ENCODE data around the genes ADAR, FLAD1 and KRTCAP2.

GRCh38 chr1:154423272-154424116, 18.4 kb downstream of the IL6R start:
- RRBS, result no CpG with 5 or more reads among the region's 6 CpGs

GRCh38 chr1:154492971-154493773, 8.8 kb upstream of the TDRD10 start:
- RRBS, result no CpG with 5 or more reads among the region's 12 CpGs

DNA sequence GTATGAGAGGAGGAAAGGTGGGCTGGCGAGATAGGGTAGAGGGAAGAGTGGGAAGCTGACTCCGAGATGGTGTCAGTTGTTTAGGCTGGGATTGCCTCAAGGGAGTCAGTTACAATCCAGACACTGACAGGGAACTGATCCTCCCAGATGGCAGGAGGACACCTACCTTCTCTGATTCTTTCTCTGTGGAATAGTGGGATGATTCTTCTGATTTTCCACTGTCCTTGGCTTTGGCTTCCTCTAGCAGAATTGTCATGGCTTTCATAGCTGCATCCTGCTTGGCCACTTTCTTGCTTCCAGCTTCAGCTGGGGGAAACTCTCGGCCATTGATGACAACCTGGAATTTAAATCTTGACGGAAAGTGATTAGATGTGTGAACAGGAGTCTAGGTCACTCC, 9.8 kb downstream of the ADAR start:
- RRBS, result no CpG with 5 or more reads among the region's 4 CpGs

DNA sequence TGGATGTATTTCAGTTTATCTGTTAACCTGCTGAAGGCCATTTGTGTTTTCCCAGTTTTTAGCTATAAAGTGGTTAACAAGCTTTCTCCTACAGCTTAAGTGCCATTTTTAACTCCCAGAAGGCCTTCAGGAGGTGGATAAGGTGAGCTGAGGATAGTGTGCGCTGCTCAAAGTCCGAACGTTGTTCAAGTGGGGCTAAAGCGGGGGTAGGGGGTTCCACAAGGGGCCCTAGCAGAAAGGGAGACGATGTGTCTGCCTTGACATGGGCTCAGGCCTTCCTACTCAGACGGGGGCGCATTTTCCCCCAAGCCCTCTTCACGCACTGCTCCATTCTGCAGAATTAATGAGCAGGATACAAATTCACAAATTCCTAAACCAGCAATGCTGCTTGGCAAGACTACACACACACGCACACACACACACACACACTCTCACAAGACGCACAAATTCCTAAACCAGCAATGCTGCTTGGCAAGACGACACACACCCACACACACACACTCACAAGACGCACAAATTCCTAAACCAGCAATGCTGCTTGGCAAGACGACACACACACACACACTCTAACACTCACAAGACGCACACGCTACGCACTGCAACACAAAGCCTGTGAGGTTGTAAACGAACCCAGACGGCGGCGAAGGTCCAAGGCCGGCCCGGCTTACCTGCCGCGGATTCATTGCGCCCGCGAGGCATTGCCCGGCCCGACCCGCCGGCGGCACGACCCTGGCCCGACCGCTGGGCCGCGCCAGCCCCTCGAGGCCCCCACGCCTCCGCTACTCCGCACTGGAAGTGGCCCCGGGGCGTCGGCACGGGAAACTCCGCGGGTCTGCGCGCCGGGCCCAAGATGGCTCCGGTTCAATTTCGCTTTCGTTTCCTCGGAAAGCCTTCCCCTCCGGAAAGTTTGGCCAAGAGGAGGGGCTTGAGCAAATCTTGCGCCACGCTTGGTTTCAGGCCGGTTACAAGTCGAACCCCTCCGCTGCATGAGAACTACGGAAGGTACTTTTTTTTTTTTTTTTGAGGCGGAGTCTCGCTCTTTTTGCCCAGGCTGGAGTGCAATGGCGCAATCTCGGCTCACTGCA, at the start of gene ADAR:
TSS of gene ADAR (minus strand) at position 863 of the 1,085 bp plus-strand sequence.
- RRBS, result 3% methylated on average over 33 of the region's 65 CpGs

- RRBS, result no CpG with 5 or more reads among the region's 11 CpGs
Measured at GRCh38 chr1:154609192-154609925, 1.4 kb upstream of the ADAR start.

DNA sequence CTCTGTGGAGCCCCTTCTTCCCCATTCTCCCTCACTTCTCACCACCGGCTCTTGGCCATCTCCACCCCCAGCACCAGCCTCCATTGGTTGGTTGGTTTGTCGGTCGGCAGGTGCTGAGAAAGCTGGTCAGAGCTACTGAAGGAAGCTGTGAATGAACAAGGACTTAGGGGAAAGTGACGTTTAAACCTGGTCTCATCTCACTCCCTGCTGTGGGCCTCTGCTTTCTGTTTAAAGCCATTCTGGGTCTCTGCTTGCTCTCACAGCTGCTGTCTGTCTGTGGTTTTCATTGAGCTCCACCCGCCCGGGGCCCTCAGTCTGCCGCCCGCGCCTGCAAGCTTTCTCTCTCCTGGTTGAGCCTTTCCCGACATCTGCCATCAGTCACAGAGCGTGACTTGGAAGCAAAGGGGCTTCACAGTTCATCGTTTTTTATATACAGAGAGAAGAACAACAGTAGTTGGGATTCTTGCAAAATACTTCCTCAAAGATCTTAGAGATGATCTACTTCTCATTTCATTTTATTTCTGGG, 122.1 kb downstream of the KCNN3 start:
- RRBS, result 25% methylated on average over 1 of the region's 12 CpGs

DNA sequence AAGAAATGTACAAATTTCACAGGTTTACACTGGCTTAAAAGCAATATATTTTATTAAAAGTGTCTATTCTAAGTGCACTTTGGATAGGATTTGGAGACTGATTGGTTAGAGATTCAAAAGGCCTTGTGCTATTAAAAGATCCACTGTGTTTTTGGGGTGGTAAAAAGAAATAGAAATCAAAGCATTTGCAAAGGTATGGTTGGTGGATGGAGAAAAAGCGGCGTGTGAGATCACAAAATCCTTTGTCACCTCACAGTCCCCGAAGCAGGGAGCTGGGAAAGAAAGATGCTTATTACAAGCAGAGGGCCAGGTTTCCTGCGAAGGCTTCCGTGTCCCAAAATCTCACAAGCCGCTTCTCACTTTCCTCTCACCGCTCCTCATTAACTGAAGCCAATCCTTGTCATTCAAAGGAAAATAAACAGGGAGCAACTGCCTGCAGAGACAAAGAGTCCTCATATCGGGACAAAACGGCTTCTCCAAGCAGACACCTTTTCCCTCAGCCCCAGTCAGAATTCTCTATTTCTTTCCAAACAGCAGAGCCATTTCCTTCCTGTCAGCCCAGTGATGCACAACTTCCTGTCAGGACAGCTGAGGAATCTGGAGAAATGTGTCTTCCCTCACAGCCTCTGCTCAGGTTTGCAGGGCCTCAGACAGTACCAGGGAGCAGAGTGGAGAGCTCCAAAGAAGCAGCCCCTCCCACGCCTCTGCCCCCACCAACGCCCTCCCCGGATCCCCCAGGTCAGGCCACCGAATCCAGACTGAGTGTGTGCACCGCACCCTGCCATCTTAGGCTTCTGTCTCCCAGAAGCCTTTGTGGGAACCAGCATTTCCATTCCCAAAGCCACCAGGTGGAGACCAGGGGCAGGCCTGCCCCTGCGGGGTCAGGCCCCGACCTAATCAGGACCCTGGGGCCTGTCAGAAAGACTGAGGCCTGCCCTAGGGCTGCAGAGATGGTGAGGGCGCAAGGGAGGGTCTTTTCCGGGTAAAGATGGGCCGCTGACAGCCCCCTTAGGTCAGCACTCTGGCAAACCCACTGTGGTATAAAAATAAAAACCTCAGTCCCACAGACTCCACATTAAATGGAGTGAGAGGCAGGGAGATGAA, 29.6 kb downstream of the KCNN3 start:
- RRBS, result 62% methylated on average over 2 of the region's 19 CpGs

GRCh38 chr1:154862826-154863385, 7.2 kb downstream of the KCNN3 start:
- RRBS, result 80% methylated on average over 5 of the region's 14 CpGs

DNA sequence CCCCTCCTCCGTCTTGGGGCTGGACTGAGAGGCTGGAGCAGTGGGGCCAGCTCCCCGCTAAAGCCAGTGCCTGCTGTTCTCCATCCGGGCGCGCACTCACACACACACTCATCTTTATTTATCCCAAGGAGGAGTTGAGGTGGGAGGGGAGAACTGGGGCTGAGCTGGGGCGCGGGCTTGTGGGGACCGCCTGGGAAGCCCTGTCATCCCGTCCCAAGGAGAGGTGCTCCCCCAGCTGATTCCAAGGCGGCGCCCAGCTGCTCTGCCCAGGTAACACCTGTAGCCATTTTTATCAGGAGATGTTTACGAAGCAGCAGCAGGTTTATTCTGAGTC, 2.1 kb downstream of the KCNN3 start:
- RRBS, result no CpG with 5 or more reads among the region's 12 CpGs

GRCh38 chr1:154877358-154877902, 7.3 kb upstream of the KCNN3 start:
- RRBS, result no CpG with 5 or more reads among the region's 15 CpGs

- RRBS, result 2% methylated on average over 4 of the region's 26 CpGs
Measured at GRCh38 chr1:154982950-154983709, at the start of gene FLAD1. Gene FLAD1, plus strand, starts transcription at chr1:154983344.

DNA sequence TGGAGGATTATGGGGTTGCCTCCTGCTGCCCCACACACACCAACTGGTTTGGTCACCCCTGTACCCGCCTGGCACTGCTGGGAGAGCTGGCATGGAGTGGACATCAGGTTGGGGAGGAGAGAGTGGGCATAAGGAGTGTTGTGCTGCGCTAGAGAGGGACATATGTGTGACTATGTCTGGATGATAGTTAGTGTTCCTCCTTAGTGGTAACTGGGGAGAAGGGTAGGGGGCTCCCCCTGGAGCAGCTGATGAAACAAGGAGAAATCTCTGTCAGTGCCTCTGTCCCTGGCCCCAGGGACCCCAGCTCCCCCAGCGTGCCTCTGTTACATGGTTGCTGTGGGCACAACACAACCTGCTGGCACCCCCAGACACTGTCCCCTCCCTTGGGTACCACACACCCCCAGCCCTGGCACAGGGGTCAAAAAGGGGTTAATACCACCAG, 1.9 kb downstream of the ZBTB7B start:
- RRBS, result no CpG with 5 or more reads among the region's 3 CpGs

- RRBS, result 86% methylated on average over 8 of the region's 48 CpGs
Measured at GRCh38 chr1:155014566-155015972, 12.5 kb downstream of the ZBTB7B start.

DNA sequence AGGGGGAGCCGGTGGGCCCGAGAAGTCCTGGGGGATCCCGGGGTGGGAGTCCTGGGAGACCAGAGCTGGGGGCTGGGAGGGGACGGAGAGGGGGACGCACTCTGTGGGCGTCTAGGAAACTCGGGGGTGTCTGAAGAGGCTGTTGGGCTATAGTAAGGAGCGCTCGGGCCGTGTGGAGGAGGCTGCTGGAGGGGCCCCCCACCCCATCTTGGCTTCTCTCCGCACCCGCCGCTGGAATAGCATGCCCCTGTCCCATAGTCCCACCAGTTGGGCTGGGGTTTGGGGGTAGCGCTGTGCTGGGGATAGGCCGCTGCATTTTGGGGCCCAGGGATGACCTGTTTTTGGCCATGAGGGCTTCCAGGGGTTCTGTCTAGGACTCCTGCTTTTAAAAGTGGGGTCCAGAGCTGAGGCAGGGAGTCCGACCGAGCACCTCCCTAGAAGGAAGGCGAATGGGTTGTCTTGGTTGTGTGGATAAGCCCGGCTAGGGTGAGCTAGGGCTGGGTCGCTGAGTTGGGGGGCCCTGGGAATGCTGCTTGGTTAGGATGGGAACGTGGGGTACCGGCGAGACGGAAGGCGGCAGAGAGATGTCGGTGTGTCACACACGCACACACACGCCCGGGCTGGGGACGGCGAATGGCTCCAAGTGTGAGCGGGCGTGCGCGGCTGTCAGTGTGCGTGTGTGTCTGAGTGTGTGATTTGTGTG, 628 bp downstream of the EFNA3 start:
- RRBS, result 7% methylated on average over 12 of the region's 36 CpGs

DNA sequence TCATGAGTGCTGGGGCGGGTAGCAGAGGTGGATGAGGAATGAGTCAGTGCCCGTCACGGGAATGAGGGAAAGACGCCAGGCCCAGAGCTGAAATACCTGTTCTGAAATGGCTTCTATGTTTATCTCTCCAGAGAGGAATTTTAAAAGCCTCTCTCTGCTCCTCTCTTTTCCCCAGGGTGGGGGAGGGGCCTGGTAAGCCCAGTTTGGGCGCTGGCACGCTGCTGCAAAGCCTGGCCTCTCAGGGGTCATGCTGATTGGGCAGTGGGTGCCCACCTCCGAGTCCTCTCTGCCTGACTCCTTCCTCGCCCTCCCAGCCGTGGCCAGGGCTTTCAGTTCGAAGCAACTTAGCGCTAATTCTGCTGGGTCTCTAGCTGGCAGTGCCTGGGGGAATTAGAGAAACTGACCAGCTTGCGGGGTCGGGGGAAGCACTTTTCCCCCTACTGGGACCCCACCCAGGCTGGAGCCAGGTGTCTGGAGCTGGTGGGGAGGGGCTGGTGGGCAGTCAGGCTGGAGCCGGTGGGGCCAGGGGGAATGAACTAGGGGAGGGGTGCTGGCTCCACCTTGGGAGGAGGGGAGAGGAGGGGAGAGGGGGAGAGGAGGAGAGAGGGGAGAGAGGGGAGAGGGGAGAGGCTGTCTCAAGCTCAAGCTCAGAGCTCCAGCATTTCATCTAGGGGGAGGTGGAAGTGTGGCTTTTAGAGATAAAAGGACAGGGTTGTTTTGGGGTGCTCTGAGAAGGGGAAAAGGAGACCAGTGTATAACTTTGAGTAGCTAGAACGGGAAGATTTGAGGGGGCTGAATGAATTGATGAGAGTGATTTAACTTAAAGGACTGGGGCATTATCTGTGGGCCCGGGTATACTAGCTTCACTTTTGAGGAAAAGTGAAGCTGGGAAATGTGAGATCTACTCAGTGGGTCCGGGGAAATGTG, 2.5 kb downstream of the EFNA1 start:
- RRBS, result 36% methylated on average over 1 of the region's 17 CpGs

GRCh38 chr1:155137334-155138566, 2.1 kb downstream of the SLC50A1 start:
- RRBS, result no CpG with 5 or more reads among the region's 12 CpGs

GRCh38 chr1:155172320-155173573, at the start of gene KRTCAP2:
Gene KRTCAP2, minus strand, starts transcription at chr1:155173304.
- RRBS, result 4% methylated on average over 15 of the region's 62 CpGs

GRCh38 chr1:155182176-155182576, 8.5 kb downstream of the TRIM46 start:
- RRBS, result no CpG with 5 or more reads among the region's 5 CpGs

- RRBS, result 5% methylated on average over 23 of the region's 57 CpGs
Measured at GRCh38 chr1:155193296-155194267, 14.1 kb downstream of the THBS3 start.

- RRBS, result 90% methylated on average over 3 of the region's 9 CpGs
Measured at GRCh38 chr1:155201962-155202455, 5.7 kb downstream of the THBS3 start.